Penis (tissue), 1 donor: ENCODE measurements around the genes GAGE12J, USP27X and SSX2.

DNA sequence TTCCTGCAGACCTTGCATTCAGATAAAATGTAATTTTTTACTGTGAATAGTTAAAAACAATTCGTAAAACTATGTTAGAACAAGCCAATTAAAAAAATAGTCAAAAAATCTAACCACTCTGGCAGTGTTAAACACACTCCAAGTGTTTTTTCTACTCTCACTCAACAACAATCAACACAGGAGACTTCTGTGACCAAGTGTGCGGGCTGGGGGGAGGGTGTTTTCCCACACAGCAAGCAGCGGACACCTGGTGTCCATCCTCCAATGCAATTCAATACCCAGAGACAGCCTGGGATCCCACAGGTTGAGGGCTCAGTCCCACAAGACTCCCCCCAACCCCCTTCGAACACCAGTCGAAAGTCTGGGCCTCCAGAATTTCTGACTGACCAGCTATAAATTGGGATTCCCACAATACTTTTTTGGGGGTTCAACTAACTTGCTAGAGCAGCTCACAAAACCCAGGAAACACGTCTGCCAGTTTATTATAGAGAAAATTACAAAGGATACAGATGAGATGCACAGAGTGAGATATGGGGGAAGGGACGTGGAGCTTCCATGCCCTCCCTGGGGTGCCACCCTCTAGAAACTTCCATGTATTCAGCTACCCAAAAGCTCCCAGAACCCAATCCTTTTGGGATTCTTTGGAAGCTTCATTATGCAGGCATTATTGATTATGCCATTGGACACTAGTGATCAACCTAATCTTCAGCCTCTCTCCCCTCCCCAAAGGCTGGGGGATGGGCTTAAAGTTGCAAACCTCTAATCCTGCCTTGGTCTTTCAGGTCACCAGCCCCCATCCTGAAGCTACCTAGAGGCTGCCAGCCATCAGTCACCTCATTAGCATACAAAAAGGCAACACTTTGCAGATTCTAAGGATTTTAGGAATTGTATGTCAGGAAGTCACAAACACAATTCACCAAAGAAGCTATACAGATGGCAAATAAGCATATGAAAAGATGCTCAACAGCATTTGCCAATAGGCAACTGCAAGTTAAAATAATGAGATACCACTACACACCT is 8.6 kb upstream of the PIM2 start:
- PRO-cap, result no peak

DNA sequence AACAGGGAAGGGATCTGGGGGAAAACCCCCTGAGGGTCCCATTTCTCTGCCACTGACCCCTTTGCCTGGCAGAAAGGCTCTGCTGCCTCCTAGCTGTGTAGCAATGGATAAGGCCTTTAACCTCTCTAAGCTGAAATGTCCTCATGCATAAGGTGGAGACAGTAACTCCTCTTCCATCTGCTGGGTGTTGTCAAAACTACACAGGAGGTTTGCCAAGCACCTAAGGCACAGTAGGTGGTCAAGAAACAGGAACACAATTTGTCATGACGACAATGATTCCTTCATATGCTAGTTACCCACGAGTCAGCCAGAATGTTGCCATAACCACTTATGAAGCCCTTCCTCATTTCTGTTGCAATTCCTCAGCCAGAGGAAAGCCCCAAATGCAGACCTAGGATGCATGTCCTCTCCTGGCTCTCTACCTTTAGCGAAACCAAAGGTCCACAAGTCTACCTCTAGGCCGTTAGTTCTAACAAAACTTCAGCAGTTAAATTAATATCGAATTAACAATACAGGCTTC is 18.8 kb upstream of the PIM2 start:
- PRO-cap, result no peak

- PRO-cap, result bidirectional peak, plus-strand start at chrX:48958671, minus-strand start at chrX:48958334
Measured at GRCh38 chrX:48958283-48958827, 948 bp upstream of the OTUD5 start.

- PRO-cap, result no peak
Measured at GRCh38 chrX:49042763-49043066, 442 bp downstream of the TFE3 start.

GRCh38 chrX:49061279-49061832 is 2.6 kb downstream of the CCDC120 start:
- PRO-cap, result no peak

GRCh38 chrX:49176282-49176875 is 4.7 kb downstream of the PLP2 start:
- PRO-cap, result no peak

- PRO-cap, result no peak
Measured at GRCh38 chrX:49321958-49322266, at the start of gene GAGE12J. Gene GAGE12J (plus strand): TSS chrX:49322037.

DNA sequence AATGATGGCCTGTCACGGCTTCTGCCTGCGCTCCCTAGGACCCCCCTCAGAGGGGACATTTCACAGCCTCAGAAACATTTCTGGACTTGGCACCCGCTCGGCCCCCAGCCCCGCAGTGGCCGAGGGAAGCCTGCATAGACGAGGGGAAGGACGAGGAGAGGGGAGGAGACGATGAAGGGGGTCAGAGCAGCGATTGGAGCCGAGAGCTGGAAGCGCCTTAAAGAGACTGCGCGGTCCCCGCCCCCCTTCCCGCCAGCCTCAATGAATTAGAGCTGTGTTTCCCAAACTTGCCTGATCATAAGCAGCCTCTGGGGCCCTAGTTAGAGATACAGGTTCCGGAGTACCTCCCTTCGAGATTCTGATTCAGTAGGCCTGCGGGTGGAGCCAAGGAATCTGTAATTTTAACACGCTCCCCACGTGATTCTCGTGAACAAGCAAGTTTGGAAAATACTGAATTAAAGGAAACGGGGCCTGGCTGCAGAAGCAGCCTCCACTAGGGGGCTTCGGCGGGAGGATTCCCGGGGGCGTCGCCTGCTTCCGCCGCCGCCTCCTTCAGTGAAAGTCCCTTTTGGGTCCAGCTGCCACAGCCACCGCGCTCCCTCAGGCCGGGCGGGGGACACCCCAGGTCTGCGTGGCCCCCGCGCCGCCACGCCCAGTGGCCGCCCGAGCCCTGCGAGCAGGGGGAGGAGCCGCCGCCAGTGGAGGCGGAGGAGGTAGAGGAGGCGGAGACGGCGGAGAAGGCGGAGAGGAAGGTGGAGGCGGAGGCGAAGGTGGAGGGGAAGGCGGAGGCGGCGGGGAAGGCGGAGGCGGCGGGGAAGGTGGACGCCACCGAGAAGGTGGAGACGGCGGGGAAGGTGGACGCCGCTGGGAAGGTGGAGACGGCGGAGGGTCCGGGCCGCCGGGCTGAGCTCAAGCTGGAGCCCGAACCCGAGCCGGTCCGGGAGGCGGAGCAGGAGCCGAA is at the start of gene USP27X:
Gene USP27X (plus strand): TSS at position 685 of the 961 bp plus-strand sequence.
- PRO-cap, result bidirectional peak, plus-strand start at position 458 of the sequence, minus-strand start at position 117 of the sequence; bidirectional peak, plus-strand start at position 698 of the sequence, minus-strand start at position 557 of the sequence

- PRO-cap, result no peak
Measured at GRCh38 chrX:50643183-50643907, 170.6 kb downstream of the SHROOM4 start.

DNA sequence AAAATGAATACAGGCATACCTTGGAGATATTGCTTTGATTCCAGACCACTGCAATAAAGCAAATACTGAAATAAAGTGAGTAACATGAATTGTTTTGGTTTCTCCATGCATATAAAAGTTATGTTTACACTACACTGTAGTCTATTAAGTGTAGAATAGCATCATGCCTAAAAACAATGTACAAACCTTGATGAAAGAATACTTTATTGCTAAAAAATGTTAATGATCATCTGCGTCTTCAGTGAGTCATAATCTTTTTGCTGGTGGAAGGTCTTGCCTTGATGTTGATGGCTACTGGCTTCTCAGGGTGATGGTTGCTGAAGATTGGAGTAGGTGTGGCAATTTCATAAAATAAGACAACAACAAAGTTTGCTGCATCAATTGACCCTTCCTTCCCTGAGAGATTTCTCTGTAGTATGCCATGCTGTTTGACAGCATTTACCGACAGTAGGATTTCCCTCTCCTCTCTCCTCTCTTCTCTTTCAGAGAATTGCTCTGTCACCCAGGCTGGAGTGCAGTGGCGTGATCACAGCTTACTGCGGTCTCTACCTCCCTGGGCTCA is 145.1 kb downstream of the SHROOM4 start:
- PRO-cap, result no peak

- PRO-cap, result unidirectional peak, plus-strand start at chrX:50813140
Measured at GRCh38 chrX:50813010-50813839, 769 bp downstream of the SHROOM4 start.

DNA sequence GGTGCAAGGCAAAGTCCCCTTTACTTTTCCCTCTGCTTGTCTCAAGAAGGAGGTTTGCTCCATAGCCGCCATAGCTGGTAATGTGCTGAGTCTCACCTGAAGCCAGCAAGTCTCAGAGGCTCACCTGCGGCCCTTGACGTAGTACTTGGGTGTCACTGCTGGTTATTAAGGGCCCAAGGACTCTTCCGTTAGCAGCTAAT is 142.6 kb downstream of the BMP15 start:
- PRO-cap, result no peak

GRCh38 chrX:51333458-51333784 is 799 bp downstream of the NUDT10 start:
- PRO-cap, result no peak

DNA sequence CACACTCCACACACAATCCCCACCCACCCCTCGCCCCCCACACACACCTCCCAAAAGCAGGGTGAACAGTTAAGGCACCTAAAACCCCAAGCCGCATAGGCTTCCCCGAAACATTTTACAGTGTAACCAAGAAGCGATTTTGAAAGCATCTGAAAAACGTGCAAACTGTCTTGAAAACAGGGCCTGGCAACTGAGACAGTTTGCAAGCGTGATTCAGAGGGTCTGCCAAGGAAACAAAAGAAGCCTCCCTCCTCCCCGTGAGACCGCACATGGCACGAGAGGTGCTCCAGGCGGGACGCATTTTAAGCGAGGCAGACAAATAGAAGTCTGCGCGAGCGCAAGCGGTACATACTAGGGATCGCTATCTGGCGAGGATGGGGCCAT is 801 bp downstream of the NUDT11 start:
- PRO-cap, result no peak

GRCh38 chrX:52368449-52368849 is 372 bp upstream of the XAGE2 start:
- PRO-cap, result no peak

DNA sequence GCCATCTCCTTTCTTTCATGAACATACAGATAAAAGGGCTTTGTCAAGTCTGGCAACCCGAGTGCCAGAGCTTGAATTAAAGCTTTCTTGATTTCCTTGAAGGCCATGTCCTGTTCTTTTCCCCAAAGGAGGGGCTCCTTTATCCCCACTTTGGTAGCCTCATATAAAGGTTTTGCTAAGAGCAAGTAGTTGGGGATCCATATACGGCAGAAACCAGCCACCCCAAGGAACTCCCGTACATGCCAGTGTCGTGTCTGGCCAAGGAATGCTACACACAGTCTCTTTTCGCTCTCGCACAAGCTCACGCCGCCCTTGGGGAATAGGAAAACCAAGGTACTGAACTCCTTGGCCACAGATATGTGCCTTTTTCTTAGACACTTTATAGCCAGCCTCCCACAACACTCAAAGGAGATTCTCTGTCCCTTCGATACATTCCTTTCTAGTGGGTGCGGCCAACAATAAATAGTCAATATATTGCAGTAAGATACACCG is 57.5 kb upstream of the XAGE1B start:
- PRO-cap, result no peak

DNA sequence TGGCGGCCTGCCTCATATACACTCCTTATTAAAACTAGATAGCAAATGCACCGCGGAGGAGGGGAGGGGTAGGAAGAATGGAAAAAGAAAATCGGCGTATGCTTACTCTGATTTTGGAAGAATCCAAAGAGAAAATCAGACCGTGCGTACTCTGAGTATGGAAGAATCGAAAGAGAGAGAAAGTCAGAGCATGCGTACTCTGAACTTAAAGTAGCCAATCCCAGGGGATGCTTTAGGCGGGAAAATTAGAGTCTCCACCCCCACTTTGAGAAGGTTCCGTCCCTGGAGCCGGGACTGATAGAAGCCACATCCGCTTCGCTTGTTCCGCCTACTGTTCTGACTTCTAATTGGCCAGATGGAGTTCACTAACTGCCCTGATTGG is at the start of gene SSX2:
Gene SSX2 (minus strand): TSS at position 173 of the 382 bp plus-strand sequence.
- PRO-cap, result no peak

DNA sequence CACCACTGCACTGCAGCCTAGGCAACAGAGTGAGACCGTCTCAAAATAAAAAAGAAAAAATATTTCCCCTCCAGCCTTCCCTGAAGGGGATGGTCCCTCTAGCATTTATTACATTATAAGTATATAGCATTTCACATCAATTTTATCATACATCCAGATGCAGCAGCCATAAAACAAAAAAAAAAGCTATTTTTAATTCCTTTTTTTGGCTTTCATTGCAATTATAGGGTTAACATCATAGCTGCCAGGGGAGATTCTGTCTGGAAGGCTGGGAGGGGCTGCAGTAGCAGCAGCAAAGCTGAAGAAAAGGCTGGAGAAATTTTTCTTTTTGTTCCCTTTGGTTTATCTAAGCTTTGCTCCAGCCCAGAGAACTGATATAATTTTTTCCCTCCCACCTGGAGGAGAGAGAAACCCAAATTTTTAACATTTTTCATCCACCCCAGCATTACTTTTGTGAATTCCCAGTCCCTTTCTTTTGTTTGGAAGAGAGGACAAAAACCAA is 24.9 kb upstream of the FAM156A start:
- PRO-cap, result no peak

GRCh38 chrX:53233491-53234042 is 8.6 kb upstream of the KDM5C start:
- PRO-cap, result no peak

DNA sequence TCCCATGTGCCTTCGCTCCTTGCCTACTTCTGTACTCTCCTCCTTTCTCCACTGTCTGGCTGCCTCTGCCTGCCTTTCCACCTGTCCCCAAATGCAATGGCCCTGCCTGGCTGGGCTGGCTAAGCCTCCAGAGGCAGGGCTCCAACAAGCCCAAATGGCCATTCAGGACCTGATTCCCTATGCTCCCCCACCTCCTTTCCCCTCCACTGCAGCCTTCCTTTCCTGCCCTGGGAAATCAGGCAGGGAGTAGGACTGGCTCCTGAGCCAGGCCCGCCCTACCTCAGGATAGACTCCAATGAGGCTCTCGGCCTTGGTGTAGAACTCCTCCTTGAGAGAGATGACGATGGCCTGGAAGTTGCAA is 42.1 kb downstream of the SMC1A start:
- PRO-cap, result no peak